Endometrial microvascular endothelial cells (primary cell): Measurements from ENCODE around the gene ATAD3C.

- RAMPAGE, long total RNA = no peak
These were observed 2.0 kb upstream of the ANKRD65 start for GRCh38 chr1:1423122-1423424.

GRCh38 chr1:1449339-1449793 lies at the start of gene ATAD3C:
TSS of gene ATAD3C (plus strand) at chr1:1449689.
- RAMPAGE, long total RNA = no peak

GRCh38 chr1:1508846-1509079 lies 3.2 kb upstream of the ATAD3A start:
- RAMPAGE, long total RNA = no peak

DNA sequence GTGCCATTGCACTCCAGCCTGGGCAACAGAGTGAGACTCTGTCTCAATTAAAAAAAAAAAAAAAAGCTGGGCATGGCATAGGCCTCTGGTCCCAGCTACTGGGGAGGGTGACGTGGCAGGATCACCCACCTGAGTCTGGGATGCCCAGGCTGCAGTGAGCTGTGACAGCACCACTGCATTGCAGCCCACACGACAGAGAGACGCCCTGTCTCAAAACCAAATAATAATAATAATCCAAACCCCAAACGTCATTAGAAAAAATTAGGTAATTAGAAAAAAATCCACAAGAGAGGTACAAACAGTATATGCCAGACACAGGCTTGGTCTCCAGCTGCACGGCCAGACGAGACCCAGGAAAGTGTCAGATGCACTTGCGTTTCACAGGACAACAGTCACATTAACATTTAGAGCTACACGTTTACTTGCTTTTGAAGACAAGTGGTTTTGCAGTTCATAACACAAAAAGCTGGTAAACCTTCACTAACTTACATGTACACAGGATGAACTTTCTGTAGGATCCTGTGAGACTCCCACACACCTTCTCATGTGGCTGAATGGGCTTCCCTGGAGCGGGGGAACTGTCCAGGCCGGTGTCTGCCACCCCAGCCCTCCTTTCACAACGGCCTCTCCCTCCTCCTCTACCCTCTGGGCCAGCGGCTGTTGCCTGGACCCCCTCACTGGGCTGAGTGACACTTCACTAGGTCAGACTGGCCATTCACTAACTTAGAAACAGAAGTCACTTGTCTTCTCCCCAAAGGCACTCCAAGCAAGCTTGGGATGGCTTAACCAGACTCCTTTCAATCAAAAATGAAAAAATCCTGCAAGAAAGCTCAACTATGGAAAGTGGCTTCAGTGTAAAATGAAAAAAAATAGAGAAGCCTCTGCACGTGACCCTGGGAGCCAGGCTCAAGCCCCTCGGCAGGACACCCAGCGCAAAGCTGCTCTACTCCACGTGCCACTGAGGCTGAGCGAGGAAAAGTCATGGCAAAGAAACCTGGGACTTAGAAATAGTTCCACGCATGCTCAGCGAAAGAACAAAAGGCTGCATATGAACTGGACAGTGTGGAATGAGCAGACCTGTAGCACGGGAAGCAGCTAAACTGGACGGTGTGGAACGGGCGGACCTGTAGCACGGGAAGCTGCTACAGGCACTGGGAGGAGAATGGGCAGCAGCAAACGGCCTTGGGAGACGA lies 16.1 kb downstream of the SSU72 start:
- RAMPAGE, long total RNA = no peak

GRCh38 chr1:1562949-1563368 lies 11.7 kb downstream of the SSU72 start:
- RAMPAGE, long total RNA = no peak

- RAMPAGE, long total RNA = no peak
These were observed 9.2 kb downstream of the SSU72 start for GRCh38 chr1:1565446-1565924.

- RAMPAGE, long total RNA = no peak
These were observed 5.3 kb downstream of the SSU72 start for GRCh38 chr1:1569186-1570013.

DNA sequence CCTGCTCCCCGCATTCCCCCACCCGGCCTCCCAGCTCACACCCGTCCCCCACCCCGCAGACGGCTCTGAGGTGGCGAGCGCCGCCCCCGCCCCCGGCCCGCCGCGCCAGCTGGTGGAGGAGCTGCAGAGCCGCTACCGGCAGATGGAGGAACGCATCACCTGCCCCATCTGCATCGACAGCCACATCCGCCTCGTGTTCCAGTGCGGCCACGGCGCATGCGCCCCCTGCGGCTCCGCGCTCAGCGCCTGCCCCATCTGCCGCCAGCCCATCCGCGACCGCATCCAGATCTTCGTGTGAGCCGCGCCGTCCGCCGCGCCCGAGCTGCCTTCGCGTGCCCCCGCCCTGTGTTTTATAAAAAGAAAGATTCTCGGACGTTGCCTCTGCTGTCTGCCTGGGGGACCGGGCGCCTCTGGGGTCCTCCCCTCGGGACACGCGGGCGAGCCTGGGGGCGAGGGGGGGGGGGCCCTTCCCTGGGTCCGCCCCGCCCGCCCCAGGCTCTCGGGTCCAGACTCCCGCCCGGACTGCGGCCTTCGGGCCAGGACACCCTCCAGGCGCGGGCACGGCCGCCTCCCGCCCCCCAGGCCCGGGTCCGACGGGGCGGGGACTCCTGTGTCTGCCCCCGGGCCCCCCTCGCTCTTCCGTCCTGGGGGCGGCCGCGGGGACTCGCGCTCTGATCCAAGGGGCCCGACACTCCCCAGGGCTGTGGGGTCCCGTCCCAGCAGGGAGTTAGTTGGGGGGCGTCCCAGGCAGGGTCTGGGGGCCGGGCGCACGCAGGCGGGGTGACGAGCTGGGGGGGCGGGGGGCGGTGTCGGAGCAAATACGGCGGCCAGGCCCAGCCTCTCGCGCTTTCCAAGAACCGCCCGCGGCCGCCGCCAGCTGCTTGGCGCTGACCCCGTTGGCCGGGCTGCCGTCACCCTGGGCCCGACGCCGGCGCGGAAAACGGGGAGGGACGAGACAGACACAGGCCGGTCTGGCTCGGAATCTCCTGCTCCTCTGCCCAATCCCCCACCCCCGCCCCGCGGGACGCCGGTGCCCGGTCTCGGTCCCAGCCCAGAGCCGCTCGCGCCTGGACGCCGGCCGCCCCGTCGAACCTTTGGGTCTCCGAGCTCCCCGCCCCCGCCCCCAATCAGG lies 1.4 kb upstream of the MMP23B start:
- RAMPAGE, long total RNA = no peak

- RAMPAGE, long total RNA = no peak
These were observed 2.7 kb downstream of the MMP23B start for GRCh38 chr1:1634712-1634941.

DNA sequence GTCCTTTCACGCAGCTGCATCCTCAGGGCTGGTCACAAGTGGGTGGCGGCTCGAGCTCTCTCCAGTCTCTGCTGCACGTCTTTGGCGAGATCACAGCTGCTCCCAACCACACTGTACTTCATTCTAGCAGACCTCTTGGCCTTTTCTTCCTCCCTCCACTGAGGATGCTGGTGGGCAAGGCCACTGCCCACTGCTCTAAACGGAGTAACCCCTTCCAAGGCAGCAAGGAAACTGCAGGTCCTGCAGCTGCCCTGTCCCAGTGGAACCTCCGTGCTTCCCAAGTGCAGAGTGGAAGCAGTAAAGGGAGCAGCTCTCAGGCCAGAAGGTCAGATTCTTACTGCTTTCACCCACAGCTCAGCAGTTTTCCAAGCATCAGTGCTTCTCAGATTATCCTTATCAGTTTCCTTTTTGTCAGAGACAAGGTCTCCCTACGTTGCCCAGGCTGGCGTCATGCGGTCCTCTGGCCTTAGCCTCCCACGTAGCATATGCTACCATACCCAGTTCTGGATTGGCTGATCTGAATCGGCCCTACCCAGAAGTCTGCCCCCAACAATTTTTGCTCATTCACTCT lies 11.1 kb downstream of the CDK11B start:
- RAMPAGE, long total RNA = no peak

DNA sequence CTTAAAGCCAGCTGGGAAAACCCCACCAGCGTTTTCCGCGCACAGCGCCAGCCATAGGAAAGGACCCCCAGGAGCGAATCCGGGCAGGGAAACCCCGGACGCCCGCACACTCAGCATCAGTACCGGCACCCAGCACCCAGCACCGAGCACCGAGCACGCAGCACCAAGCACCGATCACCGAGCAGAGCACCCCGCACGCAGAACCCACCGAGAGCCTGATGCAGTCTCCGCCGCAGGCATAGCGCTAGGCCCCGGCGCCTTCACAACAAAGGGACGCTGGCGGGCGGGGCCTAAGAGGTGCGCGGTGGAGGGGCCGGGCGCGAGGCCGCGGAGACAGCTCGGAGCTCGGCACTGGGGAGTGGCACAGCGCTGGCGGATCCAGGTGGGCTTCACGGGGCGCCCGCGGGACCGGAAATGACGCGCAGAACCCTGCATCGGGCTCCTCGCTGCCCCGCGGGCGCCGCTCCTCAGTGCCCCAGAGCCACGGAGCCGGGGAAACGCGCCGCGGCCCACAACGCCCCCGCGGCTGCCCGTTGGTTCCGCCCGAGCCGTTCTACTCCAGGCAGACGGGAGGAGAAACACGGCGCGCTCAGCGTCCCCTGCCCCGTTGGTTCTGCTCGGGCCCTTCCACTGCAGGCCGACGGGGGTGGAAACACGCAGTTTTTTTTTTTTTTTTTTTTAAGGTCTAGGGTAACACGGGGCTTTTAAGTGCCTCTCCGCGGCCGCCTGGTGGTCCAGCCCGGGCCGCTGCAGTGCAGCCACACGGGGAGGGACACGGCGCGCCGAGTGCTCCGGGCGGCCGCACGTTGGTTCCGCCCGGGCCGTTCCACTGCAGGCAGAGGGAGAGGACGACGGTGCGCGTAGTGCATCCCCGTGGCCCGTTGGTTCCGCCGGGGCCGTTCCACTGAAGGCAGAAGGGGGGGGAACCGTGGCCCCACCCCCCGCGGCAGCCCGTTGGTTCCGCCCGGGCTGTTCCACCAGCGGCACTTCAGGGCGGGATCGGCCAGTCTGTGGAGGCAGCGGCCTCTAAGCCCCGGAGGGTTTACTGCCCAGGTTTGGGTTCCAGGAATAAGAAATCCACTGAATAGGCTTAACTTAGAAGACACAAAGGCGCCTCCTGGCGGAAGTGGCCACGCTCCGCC lies 21.7 kb upstream of the CDK11A start:
- RAMPAGE, long total RNA = no peak

GRCh38 chr1:1756149-1757289 lies 21.8 kb downstream of the NADK start:
- RAMPAGE, long total RNA = no peak

DNA sequence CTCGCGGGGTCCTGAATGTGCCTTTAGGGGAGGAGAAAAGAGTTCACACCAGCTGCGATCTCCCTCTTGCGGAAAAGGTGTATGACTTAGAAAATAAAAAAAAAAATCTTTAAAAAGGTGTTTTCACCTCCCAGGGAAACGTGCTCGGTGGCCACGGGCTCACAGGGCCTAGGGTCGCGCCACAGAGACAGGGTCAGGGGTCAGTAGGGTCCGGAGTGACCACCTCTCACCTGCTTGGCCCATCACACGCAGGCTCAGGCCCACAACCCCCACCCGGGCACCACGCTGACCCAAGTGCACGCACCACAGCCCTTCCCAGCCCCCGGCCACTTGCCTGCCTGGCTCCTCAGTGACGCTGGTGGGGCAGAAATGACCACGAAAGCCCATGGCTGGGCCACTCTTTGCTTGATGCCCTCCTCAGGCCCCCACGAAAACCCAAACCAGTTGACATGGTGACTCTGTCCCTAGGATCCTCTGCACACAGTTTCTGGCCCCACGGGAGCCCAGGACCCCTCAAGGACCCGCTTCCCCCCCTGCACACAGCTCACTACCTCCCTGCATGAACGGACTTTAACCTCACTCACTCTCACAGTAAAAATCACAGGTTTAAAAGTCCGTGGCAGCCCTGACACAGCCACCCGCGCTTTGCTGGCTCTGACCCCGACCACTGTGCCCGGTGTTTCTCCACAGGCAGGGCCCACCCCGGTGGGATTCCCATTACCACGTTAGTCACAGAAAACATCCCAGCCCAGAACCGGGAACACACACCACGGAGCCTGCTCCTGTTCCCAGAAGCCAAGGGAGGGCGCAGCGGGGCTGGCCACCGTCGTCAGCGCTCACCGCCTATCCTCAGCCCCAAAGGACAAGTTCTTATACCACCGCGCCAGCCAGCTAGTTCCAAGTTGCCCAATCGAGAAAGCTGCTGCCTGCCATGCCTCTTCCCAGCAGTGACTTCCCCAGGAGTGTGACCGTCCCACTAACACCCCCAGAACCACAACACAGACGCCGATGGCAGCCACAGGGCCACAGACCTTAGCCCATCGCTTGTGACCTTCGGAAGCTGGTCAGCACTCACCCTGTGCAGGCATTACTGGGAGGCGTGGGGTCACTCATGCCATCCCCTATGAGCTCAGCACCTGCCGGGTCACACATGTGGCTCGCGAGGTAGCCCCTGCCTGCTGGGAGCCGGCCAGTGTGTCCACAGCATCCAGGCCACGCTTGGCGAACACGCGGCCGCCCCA lies 20.6 kb downstream of the NADK start:
- RAMPAGE, long total RNA = no peak

DNA sequence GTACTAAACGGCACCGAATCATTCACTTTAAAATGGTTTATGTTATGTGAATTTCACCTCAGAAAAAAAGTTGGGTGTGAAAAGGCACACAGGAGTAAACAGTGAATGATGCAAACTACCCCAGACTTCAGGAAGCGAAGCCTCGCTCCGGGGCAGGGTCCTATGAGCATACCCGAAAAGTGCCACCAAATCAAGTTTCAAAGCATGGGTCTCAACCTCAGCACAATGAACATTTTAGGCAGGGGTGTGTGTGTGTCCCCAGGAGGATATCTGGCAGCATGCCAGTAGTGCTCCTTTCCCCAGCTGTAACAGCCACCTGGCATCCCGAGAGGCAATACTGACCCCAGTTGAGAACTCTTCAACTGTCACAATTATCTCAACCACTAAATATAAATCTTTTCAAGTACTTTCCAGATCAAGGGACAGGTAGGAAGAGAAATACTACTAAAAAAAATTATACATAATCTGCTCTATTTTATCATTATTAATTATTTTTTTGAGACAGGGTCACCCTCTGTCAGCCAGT lies 48.1 kb downstream of the GNB1 start:
- RAMPAGE, long total RNA = no peak

DNA sequence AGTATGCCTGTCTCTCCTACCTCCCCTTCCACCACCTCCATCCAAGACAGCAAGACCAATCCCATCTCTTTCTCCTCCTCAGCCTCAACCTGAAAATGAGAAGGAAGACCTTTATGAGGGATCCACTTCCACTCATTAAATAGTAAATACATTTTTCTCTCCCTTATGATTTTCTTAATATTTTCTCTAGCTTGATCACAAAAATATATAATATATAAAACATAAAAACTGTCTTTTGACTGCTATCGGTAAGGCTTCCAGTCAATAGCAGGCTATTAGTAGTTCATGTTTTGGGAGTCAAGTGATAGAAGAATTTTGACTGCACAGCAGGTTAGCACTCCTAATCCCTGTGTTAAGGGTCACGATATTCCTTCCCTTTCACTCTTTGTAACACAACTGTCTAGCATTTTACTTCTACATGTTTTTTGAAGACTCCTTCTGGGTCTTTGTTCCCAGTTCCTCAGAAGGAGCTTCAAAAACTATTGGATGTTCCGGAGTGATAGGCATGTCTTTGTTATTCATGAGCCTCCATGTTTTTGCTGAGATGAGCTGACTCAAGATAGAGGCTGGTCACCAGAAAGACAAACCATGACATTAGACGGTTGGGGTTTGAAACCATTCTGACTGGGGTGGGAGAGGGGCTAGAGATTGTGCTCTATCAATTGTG lies 42.3 kb downstream of the GNB1 start:
- RAMPAGE, long total RNA = no peak

DNA sequence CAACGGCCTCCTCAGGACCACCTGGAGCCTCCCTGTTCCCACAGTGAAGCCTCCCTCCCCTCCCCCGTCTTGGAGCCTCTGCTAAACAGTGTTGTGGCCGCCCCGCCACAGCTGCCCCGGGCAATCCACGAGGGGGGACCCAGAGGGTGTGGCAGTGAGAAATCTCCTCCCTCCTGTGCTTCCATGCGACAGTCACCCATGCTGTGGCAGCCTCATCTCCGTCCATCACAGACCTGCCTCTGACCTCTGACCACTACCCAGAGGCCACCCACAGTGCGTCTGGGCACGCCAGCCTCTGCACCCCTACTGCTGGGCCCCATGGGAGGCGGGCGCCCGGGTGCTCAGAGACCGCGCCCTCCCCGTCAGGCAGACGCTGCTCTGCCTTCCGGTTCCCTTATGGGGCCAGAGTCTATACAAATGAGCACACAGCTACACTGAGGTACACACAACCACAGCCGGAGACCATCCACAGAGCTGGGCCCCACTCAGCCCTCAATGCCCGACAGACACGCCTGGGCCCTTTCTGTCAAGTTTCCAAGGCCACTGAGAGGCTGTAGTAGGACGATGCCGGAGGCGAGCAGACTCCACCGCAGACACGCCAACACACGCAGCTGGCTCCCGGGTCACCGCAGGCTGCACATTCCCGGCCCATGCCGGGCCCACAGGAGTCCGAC lies 23.8 kb upstream of the TMEM52 start:
- RAMPAGE, long total RNA = no peak

DNA sequence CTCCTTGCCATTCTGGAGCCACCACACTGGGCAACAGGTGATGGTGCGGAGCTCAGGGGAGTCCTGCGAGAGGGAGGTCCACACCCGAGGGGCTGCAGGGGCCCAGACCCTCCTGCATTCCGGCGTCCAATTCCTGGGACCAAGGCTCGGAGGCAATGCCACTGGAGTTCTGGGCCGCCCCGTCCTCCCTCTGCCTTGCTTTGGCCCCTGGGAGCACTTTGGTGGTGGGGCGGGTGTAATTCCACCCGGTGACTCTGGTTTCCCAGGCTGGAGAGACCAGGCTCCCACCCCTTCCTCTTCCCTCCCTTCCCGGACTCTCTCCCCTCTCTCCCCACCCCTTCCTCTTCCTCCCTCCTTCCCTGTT lies 1.9 kb downstream of the PRKCZ start:
- RAMPAGE, long total RNA = no peak

DNA sequence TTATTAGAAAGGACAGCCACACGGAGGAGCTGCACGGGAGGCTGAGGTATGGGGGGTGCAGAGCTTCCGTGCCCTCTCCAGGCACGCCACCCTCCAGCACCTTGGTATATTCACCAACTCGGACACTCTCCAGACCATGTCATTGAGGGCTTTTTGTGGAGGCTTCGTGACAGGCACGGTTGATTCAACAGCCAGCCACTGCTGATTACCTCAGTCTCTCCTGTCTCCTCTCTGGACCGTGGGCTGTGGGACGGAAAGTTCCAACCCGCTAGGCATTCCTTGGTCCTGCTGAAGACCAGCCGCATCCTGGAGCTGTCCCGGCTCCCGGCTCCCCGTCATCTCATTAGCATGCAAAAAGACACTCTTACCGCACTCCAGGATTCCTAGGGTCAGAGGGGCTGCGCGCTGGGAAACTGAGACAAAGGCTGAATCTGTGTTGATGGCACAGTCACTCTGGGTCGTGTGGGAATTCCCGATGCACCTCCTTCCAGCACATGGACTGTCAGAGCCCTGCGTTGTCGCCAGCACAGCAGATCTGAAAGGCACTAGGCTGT lies 65.6 kb downstream of the PRKCZ start:
- RAMPAGE, long total RNA = no peak

DNA sequence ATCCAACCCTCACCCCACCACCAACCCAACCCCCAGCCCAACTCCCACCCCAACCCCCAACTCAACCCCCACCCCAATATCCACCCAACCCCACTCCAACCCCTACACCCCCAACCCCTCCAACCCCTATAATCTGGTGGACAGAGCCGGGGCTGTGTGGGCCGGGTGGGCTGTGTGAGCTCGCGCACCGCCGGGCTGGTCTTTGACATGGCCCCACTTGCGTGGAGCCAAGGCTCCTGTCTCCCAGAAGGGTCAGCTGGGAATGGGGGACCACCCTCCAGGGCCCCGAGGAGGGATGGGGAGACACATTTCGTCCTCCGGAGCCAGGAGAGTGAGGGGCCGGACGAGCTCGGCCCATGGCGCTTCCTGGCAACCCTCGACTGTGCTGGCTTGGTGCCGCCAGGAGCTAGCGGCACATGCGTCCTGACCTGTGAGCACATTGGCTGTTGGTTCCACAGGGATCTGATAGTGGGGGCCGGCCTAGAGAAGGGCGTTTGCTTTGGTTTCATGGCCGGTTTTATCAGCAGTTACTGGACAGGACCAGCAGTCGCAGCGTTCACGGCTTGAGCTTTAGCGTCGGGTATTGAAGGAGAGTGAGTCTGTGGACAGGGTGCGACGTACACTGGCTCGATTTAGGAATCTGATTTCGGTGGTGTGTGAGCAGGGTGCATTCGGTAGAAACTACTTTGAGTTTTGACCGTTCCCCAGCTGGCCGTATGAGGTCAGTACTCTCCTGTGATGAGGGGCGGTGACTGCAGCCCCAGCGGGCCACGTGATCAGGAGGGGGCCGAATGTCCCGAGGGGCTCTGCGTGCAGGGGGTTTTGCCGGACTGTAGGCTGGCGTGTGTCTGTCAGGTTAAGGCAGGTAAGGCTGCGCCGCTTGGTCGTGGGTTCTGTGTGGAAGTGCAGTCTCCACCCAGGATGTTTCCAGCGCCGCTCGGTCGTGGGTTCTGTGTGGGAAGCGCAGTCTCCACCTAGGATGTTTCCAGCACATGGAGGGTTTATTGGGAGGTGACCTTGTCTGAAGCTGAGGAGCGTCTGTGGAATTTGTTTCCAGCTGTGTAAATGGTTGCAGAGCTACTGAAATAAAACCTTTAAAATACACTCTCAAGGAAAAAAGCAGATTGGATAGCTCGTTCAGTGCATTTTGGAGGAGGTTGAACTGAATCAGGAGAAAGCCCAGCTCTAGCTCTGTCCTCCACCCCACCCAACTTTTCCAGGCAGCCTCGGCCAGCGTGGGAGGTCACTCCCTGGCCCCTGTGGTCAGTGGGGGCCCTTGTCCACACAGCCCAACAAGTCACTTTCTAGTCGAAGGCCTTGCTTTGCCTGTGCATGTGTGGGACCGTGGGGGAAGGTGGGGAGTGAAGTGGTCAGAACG lies 18.6 kb downstream of the FAAP20 start:
- RAMPAGE, long total RNA = no peak

- RAMPAGE, long total RNA = no peak
These were observed 10.5 kb upstream of the FAAP20 start for GRCh38 chr1:2204976-2205661.